HEK293 (cell line): ENCODE data around the gene IL17REL.

DNA sequence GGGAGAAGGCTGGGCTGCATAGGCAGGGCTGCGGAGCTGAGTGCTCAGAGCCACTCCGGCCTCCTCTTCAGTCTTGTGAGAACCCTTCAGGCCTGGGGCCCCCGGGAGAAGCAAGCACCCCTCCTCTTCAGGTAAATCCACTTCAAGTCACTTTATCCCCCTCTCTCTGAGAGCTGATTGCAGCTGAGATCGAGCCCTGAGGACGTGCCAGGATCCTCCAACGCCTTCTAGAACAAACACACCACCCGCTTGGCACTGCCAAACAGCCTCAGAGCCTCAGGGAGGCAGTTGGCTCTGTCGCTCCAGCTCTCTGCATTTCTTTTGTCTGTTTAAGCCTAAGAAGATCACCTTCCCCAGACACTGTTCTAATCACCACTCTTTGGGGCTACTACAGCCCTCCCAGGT, 187.9 kb upstream of the TAFA5 start:
- PRO-cap: no peak
- RRBS, 2 experiments: no CpG with 5 or more reads among the region's 8 CpGs

- PRO-cap: no peak
- RRBS, 2 experiments: no CpG with 5 or more reads among the region's 31 CpGs
These were observed 151.9 kb downstream of the TAFA5 start for GRCh38 chr22:48641004-48641976.

DNA sequence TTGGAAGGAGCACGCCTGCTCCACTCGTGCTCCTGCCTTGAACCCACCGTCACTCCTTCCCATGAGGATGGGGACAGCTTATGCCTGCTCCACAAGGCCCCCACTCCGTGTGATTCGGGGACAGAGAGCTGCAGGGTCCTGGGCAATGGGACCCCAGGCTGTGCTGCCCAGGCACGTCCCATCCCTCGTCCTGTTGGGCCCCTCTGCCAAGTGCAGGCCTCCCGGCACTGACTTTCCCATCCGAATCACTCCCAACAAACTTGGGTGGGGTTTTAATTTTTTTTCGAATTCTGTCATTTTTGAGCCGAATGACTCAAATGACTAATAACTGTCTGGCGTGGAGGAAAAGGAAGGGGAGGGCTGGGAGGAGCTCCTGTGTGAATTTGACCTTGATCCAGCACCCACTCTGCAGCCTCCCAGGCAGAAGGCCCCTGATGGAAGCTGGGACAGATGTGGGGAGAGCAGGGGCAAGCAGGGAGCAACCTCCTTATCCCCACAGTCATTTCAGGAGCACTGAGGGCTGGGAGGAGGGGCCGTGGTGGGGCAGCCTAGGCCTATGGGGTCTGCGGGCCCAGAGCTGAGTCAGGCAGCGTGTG, 165.1 kb downstream of the TAFA5 start:
- PRO-cap: no peak
- RRBS, 2 experiments: no CpG with 5 or more reads among the region's 15 CpGs

DNA sequence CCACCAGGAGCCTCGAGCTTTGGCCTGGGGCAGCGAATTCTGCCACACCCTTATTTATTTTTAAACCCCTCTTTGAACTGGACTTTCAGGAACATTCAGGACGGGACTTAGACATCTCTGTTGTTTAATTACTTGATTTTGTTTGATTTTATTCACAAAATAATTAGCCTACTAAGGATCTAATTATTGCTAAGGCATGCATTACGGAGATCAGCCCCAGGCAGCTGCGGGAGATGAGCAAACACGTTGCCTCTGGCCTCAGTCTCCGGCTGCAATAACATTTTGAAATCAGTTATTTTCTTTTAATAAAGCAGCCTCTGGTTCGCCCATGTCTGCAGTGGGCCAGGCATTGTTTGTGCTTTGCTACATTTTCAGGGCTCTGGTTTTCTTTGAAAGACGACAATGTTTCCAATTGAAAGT, 526.5 kb downstream of the TAFA5 start:
- PRO-cap: no peak
- RRBS, 2 experiments: no CpG with 5 or more reads among the region's 9 CpGs

DNA sequence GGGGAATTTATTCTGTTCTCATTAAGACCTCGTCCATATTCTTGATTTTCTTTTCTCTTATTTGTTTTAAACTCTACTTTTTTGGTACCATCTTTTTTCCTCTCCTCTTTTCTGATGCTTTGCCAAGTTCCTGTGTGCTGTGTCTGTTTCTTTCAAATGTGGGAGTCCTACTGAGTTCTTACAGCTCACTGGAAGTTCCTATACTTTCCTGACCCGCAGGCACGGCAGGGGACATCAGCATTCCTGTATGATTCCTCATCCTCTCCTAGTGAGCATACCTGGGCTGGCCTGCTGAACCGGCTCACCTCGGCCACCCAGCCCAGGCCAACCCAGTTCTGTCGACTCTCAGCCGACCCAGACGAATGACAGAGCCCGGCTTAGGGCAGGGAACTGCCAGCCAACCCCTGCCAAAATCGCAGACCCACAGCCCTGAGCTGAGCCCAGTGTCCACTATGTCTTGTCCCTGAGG, 339.8 kb downstream of the BRD1 start:
- PRO-cap: no peak
- RRBS, 2 experiments: 31 to 77% methylated on average over 6 of the region's 10 CpGs

- PRO-cap: no peak
- RRBS, 2 experiments: 57 to 67% methylated on average over 7 of the region's 25 CpGs
These were observed 170.9 kb downstream of the BRD1 start for GRCh38 chr22:49656686-49657252.

GRCh38 chr22:49658349-49658805, 169.3 kb downstream of the BRD1 start:
- PRO-cap: no peak
- RRBS, 2 experiments: no CpG with 5 or more reads among the region's 12 CpGs

- PRO-cap: no peak
- RRBS, 2 experiments: no CpG with 5 or more reads among the region's 26 CpGs
These were observed 23.7 kb downstream of the BRD1 start for GRCh38 chr22:49803844-49804575.

GRCh38 chr22:49806360-49806579, 21.4 kb downstream of the BRD1 start:
- PRO-cap: no peak
- RRBS, 2 experiments: no CpG with 5 or more reads among the region's 3 CpGs

DNA sequence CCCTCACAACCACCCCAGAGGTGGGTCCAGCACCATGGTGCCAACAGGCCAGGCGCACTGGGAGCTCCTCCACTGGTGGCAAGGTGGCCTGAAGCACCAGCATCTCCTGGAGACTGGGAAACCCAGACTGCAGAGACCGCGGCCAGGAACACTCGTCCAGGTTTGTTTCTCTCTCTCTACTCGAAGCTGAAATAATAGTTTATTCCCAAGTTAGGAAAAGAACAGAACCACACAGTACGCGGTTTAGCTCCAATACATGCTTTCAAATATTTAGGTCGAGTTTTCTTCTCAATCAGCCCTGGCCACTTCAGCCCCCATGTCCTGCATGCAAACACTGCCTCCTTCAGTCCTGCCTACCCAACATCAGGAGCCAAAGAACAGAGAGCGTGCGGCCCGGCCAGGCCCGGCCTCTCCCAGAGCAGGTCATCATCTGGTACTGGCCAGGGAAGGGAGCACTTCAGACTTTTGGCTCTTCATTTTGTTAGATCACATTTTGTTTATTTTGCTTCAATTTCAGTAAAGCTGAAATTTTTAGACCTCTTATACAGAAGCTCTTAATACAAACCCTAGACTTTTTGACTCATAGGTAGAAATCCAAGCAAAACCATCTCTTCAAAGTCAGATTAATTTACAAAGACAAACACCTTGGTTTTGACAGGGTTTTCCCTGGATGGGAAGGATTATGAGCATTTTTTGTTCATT, 6.7 kb downstream of the BRD1 start:
- PRO-cap: no peak
- RRBS, 2 experiments: no CpG with 5 or more reads among the region's 12 CpGs

GRCh38 chr22:49867073-49867596, 13.5 kb downstream of the ZBED4 start:
- PRO-cap: no peak
- RRBS, 2 experiments: no CpG with 5 or more reads among the region's 14 CpGs

DNA sequence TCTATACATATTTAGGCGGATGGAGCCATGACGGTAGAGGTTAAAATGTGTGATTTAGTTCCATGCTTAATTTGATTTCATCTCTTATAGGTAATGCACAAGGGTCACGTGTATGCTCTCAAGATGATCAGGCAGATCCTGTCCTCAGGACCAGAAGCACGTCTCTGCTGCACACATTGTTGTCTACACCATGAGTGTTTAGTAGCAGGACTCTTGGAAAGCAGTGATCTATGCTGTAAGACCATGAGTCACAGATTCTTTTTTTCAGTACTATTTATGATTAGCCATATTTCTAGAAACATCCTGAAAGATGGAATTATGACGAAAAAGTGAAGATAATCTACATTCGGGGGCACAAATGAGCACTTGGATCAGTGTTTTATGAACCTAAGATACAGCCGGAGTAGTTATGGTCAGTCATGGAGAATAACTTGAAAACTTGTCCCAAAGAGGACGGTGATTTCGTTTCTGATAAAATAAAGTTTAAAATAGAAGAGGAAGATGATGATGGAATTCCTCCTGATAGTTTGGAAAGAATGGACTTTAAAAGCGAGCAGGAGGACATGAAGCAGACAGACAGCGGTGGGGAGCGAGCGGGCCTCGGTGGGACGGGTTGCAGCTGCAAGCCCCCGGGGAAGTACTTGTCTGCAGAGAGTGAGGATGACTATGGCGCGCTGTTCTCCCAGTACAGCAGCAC, 29.7 kb downstream of the ZBED4 start:
- PRO-cap: unidirectional peak, plus-strand start at position 578 of the sequence
- RRBS, 2 experiments: no CpG with 5 or more reads among the region's 18 CpGs

- PRO-cap: no peak
- RRBS, 2 experiments: 96 to 97% methylated on average over 9 of the region's 17 CpGs
These were observed 3.1 kb downstream of the CRELD2 start for GRCh38 chr22:49921592-49921945.

DNA sequence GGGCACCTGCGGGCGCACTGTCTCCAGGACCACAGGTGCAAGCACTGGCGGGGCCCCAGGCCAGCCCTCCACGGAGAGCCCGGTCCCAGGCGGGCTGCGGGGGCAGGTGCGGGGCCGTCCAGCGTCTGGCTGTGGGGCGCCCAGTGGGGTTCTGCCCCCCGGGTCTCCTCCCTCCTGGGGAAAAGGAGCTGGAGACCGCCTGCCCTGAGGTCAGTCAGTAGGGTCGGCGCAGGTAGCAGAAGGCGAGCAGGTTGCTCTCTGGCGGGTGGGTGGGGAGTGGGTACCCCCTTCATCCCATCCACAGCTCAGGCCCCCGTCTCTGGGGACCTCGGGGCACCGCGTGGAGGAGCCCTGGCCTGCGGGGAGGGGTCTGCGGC, 11.2 kb downstream of the PIM3 start:
- PRO-cap: no peak
- RRBS, 2 experiments: no CpG with 5 or more reads among the region's 23 CpGs

- PRO-cap: no peak
- RRBS, 2 experiments: no CpG with 5 or more reads among the region's 37 CpGs
These were observed 11.7 kb downstream of the PIM3 start for GRCh38 chr22:49972201-49972725.

DNA sequence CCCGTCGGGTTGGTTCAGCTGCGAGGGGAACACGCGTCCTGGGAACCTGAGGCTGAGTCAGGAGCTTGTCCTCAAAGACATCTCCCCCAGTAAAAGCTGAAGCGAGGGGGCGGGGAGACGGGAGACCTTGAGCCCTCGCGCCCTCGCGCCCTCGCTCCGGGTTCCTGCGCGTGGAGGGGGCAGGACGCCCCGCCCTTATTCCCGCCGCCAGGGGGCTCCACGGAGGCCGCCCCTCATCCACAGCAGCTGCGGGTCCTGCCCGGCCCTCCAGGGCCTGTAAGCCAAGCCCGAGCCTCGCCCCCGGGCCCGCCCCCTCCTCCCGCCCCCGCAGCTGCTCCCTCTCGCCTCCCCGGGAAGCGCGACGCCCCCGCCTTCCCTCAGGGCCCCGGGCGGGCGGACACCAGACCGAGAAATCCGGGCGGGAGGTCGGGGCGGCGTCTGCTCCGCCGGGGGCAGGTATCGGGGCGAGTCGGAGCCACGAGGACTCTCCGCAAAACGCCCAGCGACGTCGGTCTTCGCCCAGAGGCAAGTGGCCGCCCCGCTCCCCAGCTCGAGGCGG, 22.8 kb downstream of the PIM3 start:
- PRO-cap: no peak
- RRBS, 2 experiments: 25 to 57% methylated on average over 19 of the region's 61 CpGs

GRCh38 chr22:50012474-50013040, at the start of gene IL17REL:
TSS of gene IL17REL (minus strand) at chr22:50012765.
- PRO-cap: no peak
- RRBS, 2 experiments: no CpG with 5 or more reads among the region's 18 CpGs

GRCh38 chr22:50027426-50027932, 14.9 kb upstream of the IL17REL start:
- PRO-cap: no peak
- RRBS, 2 experiments: no CpG with 5 or more reads among the region's 25 CpGs

- PRO-cap: no peak
- RRBS, 2 experiments: no CpG with 5 or more reads among the region's 24 CpGs
These were observed 15.5 kb upstream of the IL17REL start for GRCh38 chr22:50027933-50028592.

DNA sequence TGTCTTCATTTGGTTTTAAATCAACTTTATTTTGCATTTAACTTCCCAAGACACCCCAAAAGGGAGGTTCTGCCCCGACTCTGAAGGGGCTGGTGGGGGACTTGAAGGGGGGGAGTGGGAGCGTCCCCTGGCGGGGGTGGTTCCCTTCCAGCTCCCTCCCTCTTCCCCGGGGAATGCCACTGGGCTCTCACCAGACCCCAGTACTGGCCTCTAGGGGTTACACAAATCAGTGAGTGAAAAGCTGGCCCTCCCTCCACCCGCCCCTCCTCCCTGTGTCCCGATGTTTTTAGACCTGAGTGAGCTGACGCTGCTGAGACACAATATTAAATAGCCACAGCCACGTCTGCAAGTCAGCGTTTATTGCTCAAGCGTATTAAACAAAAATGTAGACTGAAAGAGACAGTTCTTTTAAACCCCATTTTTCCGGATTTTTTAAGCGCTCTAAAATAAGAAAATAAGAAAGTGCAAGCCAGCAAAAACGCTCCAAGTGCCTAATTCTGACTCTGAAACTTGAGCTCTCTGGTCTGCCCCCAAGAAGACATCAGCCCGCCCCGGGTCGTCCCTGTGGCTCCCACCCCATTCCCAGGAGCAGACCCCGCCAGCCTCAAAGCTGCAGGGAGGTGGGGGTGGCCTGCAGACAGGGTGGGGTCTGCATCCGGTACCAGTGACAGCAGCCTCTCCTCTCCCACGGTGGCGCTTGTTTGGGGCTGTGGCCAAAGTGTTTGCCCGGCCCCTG, 26.0 kb downstream of the MLC1 start:
- PRO-cap: no peak
- RRBS, 2 experiments: 10 to 81% methylated on average over 4 to 6 of the region's 21 CpGs